Placental pericyte (primary cell): ENCODE measurements around the genes ZNF324 and ZNF446.

DNA sequence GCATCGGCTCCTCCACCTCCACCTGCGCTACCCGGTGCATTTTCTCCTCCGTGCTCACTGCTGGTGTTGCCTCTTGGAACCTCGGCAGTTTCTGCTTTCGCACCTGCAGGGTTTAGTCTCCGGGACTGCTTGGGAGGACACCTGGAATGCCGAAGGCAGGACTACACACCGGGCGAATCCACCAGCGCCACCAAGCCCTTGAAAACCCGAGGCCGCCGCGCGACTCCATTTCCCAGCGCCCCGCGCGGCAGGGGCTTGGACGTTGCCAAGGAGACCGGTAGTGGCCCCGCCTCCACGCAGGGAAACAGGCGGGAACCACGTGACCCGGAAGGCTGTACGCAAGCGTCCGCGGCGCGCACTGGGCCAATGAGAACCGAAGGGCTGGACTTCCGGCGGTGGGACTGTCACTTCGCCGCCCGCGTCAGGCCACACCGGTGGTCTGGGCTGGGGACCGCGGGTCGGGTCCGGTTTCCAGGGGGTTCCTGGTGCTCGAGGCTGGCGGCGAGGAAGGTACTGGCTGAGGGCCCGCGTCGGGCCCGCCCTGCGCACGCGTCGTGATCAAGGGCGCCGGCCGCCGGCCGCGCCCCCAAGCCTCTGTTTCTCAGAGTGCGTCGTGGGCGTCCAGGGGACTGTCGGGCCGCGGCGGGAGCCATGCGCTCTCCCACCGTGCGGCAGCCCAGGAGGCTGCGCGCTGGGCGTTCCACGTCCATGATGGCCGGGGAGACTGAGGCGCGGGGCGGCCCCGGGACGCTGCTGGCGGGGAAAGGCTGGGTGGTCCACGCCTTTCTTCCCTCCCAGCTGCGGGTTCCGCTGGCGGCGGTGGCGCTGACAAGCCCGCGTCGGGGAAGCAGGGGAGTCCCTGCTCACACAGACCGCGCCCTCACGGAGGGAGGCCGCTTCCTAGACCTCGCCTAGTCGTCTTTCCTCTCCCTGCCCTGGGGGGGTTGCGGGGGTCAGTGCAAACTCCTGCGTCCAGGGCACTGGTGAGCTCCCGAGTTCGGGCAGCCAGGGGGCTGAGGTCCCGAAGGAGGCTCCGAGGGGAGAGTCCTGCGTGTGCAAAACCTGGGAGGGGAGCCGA lies at the start of gene ZNF324:
TSS of gene ZNF324 (plus strand) at position 407 of the 1,078 bp plus-strand sequence.
- CAGE, long polyA plus RNA, result no peak

GRCh38 chr19:58475055-58475317 lies 1.2 kb upstream of the ZNF446 start:
- CAGE, long polyA plus RNA, result no peak

GRCh38 chr19:58476076-58477041 lies at the start of gene ZNF446:
Gene ZNF446, plus strand, starts transcription at chr19:58476352.
- CAGE, long polyA plus RNA, result no peak

GRCh38 chr19:58501970-58502475 lies 9.8 kb downstream of the SLC27A5 start:
- CAGE, long polyA plus RNA, result no peak

DNA sequence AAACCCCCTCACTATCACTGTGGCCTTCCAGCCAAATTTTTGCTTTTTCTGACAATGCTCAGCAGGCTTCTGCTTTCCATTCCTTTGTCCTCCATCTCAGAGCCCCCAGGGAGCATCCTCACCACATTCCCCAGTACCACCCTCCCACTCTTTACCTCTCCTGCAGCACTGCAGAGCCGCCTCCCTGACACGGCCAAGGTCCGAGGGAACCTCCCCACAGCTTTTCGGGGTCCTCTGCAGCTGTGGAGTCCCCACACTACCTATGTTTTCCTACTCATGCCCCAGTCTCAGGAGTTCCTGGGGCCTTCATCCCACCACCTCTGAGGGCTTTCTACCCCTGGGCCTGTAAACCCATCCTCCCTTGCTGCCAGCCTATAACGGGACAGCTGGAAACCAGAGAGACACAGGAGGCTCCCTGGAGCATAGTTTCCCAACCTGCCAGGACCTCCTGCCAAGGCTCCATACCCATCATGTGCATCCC lies 3.9 kb upstream of the SLC27A5 start:
- CAGE, long polyA plus RNA, result no peak

- CAGE, long polyA plus RNA, result no peak
Measured at GRCh38 chr19:58557710-58558089, 711 bp downstream of the UBE2M start.

DNA sequence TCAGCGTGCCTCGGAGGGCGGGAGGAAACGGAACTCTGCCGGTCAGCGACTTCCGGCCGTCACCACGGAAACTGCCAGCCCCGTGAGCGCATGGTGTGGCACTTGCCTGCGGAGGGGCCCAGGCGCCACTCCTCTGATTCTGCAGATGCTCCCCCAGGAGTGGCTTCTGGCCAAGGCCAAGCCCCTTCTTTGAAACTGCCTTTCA lies 1.1 kb upstream of the UBE2M start:
- CAGE, long polyA plus RNA, result no peak